ENCODE data around the gene TMEM129.

GRCh38 chr4:1547684-1548058 lies 136.4 kb downstream of the FAM53A start:
- PRO-cap, result no peak

DNA sequence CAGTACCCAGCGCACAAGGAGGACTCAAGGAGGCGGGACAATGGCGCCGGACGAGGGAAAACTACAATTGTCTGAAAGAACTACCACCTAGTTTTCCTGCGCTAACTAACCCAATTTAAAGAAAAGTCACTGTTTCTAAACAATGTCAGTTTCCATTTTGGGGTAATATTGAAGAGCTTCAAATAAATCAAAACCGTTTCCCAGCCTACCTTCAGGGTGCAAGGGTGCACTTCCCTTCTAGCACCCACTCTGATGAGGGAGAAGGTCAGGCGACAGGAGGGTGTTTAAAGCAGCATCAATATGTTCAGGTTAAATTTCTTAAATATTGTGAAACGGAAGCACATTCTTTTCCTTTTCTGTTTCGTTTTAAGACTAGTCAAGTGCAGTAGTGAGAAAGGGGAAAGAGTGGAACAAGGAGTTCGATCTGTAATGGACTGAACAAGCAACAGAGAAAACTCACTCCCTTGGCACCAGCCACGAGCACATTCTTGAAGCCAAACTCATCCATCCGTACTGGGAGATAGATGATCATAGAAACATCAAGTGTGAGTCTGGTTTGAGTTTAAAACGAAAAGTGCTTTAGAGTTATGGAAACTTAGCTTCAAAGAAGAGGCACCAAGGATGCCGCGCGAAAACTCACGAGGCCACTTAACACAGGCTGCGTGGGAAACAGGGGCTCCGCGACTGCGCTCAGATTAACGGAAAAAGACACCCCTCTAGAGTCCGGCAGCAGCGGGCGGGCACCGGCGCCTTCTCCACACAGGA lies 877 bp downstream of the FAM53A start:
- PRO-cap, result no peak

GRCh38 chr4:1717083-1717738 lies 3.9 kb downstream of the TMEM129 start:
- PRO-cap, result no peak

GRCh38 chr4:1721022-1721412 lies at the start of gene TMEM129:
TMEM129 (minus strand) TSS chr4:1721323.
- PRO-cap, result bidirectional peak, plus-strand start at chr4:1721045, minus-strand start at chr4:1720762; bidirectional peak, plus-strand start at chr4:1721087, minus-strand start at chr4:1721192; bidirectional peak, plus-strand start at chr4:1721525, minus-strand start at chr4:1721345

- PRO-cap, result no peak
Measured at GRCh38 chr4:1759329-1759857, 33.7 kb upstream of the FGFR3 start.

DNA sequence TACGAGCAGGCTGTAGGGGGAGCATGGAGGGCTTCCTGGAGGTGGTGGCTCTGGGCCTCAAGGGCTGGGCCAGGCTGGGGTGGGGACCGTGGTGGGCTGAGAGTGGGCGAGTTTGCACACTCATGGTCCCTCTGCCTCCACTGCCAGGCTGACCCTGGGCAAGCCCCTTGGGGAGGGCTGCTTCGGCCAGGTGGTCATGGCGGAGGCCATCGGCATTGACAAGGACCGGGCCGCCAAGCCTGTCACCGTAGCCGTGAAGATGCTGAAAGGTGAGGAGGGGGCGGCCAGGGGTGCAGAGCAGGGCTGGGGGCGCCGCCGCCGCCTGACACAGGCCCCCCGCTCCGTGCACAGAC lies 12.1 kb downstream of the FGFR3 start:
- PRO-cap, result no peak

DNA sequence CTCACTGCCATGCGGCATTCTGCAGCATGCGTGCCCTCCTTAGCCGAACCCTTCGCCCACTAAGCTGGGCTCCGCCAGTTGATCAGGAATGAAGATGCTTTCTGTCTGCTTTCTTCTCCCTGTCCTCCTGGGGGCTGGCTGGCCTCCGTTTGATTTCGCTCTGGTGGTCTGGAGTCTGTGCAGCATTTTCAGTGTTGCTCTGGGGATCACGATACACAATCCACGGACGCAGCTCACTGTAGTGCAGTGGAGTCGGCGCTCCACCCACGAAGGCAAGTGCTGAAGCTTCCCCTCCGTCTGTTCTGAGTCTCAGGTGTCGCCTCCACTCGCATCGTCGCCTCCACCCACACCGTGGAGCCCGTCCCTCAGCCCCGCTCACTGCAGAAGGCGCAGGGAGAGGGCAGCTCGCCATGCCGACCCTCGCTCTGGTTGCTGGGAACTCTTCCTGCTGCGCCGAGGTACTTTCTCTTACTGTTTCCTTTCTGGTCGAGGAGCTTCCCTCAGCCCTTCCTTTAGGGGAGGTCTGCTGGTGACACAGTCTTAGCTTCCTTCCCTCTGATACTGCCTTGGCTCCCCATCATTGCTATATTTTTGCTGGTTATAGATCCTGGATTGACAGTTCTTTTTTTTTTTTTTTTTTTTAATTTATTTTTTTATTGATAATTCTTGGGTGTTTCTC lies 29.2 kb downstream of the LETM1 start:
- PRO-cap, result no peak

GRCh38 chr4:1917894-1918695 lies 46.9 kb downstream of the NSD2 start:
- PRO-cap, result no peak

DNA sequence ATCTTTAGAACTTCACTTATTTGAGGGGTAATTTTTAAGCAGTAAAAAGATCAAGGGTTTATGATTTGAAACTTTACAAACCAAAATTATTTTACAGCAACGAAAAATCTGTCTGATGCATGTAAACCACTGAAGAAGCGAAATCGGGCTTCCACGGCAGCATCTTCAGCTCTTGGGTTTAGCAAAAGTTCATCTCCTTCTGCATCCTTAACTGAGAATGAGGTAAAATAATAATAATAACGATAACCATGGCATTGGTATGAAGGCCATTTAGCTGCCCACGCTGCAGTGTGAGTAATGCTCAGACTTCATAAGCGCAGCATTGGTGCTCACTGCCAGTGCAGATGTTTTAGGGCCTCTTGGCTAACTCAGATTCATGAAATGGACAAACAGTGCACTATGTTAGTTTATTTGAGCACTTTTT lies 68.4 kb downstream of the NSD2 start:
- PRO-cap, result no peak

- PRO-cap, result bidirectional peak, plus-strand start at chr4:2042482, minus-strand start at chr4:2042400
Measured at GRCh38 chr4:2042171-2043089, 635 bp downstream of the C4orf48 start.

GRCh38 chr4:2064243-2064999 lies 5.3 kb downstream of the NAT8L start:
- PRO-cap, result no peak

- PRO-cap, result no peak
Measured at GRCh38 chr4:2249669-2250320, 7.9 kb upstream of the HAUS3 start.

DNA sequence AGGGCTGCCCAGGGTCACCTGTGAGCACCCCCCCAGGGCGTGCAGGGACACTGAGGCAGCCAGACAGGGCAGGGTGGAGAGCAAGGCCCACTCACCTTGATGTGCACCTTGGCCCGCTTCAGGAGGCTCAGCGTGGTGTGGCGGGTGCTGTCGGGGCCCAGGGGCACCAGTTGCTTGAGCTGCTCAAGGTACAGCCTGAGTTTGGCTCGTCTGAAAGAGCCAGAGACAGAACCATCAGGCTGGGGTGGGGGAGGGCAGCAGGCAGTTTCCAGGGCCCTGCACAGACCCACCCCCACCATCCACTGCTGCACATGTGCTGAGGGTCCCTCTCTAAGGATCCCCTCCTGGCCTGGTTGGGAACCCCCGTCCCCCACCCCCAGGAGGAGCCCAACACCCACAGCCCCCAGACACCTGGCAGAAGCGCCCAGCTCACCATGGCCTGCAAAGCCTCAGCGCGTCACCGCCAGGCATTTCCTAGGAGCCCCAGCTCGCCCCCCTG lies 9.5 kb downstream of the MXD4 start:
- PRO-cap, result no peak

- PRO-cap, result no peak
Measured at GRCh38 chr4:2266229-2266468, 4.2 kb upstream of the MXD4 start.

- PRO-cap, result no peak
Measured at GRCh38 chr4:2269517-2270066, 7.7 kb upstream of the MXD4 start.

DNA sequence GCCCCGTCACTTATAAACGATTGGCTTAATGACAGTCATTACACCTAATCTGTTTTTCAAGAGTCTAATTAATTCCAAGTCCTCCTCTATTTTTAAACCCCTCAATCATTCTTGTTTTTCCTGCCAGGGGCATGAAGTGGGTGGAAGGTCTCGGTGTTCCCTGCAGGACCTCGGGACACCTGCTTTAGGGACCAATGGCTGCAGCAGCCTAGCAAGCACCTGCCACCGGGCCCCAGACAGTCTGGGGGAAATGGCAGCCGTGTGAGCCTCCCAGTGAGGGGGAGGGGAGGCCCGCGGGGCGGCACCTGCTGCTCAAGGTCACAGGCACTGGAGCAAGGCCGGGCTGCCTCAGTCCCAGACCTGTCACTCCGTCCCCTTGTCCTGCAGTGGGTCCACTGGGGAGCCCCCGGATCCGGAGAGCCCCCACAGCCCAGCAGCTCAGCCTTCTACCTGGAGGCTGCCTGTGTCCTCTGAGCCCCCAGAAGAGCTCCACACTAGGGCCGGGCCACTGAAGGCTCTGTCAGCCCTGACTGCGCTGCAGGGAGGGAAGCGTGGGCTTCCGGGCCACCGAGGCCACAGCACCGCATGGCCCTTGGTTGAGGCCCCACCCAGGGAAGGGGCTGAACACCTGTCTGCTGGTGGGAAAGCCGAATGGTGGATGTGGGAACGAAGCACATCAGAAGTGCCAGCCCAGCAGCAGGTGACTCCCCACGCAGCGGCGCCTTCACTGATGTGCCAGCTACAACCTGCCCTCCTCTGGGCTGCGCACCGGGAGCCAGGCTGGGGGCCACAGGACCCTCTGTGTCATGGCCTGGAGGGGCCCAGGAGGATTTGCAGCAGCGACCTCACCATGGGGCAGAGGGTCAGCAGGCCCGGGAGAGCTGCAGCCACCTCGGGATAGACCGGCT lies 34.8 kb upstream of the MXD4 start:
- PRO-cap, result no peak

- PRO-cap, result no peak
Measured at GRCh38 chr4:2353617-2354083, 64.8 kb downstream of the ZFYVE28 start.

- PRO-cap, result no peak
Measured at GRCh38 chr4:2419859-2420328, 1.4 kb upstream of the ZFYVE28 start.

- PRO-cap, result bidirectional peak, plus-strand start at chr4:2433271, minus-strand start at chr4:2432948
Measured at GRCh38 chr4:2432739-2433637, 14.5 kb upstream of the ZFYVE28 start.

GRCh38 chr4:2513191-2513932 lies 23.1 kb upstream of the FAM193A start:
- PRO-cap, result no peak

Data from ReNcell CX (cell line).